LHCN-M2 (cell line): ENCODE data around the gene KCNH1.

GRCh38 chr1:208227381-208227735, 16.8 kb downstream of the PLXNA2 start:
- RAMPAGE, long total RNA: no peak

- RAMPAGE, long total RNA: no peak
Measured at GRCh38 chr1:208238853-208239440, 5.2 kb downstream of the PLXNA2 start.

- RAMPAGE, long total RNA: no peak
Measured at GRCh38 chr1:208487878-208488286, 243.7 kb upstream of the PLXNA2 start.

DNA sequence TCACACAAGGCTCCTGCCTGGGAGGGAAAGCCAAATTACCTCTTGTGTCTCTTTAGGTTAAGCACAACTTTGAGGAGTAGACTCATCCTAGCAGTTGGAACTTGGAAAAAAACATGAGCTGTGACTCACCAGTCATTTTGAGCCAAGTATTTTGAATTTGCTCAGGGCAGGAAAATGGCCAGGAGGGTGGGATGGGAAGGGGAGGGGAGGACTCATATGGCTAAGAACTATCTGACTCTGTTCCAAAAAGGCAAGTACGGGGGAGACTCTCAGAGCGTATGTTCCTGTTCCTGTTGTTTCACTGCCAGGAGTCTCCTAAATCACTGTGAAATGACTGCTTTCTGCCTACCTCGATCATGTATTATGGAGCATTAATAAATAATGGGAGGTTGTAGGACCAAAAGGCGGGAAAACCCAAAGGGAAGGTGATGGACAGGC, 214.3 kb upstream of the CAMK1G start:
- RAMPAGE, long total RNA: no peak

DNA sequence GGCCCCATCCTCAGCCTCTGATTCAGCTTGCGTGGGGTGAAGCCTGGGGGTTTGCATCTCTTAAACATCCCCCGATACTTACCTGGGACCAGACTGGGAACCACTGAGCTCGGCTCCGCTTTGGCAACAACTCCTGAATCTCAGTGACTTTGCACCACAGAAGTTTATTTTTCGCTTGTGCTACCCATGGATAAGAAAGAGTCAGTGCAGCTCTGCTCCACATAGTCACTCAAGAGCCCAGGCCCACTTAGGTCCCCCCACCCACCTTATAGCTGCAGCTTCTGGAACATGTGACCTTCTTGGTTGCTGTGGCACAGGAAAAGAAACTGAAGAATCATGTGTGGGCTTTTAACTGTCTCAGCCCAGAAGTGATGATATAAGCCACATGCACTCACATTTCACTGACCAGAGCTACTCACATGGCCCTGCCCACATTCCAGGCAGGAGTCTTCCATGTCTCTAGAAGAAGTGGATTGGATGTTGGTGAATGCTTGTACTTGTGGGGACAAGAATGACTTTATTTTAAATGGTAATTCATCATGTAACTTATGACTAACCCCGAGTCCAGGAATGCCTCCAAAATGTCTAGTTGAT, 16.0 kb upstream of the CAMK1G start:
- RAMPAGE, long total RNA: no peak

DNA sequence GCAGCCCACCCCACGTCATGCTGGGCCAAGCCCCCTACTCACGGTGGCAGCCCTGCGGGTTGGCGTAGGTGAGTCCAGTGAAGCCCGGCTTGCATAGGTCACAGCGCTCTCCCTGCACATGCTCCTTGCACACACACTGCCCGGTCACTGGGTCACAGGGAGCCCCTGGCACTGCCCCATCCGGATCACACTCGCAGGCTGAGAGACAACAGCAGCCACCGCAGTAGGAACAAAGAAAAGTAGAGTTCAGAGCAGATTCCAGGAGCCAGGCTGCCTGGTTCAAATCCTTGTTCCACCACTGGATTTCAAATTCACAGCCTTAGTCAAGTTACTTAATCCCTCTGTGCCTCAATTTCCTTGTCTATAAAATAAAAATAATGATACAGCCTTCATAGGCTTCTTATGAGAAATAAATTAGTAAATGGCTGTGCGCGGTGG, 24.2 kb downstream of the LAMB3 start:
- RAMPAGE, long total RNA: no peak

DNA sequence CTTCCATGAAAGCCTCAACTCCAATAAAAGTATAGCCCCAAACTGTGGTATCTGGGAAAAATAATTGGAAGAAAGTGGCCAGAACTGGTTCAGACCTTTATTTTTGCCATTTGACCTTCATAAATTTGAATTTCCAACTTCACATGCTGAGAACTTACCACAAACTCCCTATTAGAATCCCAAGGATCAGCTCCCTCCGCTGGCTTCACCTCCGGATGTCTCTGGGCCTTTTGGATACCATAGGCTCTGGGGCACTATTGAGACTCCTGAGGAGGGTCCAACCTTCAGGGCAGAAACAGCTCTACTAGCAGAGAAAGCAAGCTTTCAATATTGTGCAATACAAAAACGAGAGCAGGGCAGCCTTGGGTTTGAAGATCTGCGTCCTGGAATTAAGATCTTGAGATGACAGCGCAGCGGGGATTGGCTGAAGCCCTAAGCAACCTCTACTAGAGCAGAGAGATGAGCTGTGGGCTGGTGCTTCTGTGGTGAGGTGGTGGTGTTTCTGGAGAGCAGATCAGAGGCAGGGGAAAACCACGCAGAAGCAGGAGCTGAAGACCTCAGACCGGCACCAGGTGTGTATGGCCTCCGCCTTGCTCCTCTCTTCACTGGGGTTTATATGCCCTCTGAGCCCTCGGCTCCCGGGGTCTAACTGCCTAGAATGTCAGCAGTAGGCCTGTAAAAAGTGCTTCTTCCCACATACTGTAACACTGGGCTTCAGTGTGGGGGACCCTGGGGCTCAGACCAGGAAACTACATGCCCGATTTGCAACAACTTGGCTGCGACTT, 12.4 kb downstream of the TRAF3IP3 start:
- RAMPAGE, long total RNA: no peak

DNA sequence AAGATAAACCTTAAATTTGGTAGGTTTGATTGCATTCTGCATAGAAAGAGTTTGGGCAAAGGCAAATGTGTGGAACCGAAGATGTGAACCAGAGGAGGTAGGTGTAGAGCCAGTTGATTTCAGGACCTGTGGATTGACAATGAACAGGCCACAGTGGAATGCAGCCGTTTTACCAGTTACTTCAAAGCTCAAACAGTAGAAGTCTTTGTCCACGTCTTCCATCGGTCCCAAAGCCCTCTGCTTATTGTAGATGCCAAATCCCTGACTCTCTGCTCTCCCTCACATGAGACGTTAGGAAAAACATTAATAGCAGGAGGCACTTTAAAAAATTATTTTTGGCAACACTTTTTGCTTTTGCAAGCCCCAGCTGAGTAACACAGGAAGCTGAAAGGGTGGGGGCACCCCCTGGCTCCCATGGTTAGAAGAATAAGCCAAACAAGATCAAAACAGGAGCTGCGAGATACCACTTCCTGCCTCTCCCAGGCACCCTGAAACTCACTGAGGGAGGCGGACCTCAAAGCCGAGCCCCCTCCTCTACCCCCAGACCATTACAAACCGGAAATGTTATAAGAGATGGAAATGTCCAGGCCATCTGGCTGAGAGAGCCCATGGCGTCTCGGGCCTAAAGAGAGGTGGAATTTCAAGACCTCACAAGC, 13.4 kb downstream of the TRAF3IP3 start:
- RAMPAGE, long total RNA: no peak

- RAMPAGE, long total RNA: no peak
Measured at GRCh38 chr1:209801013-209801797, 4.7 kb downstream of the IRF6 start.

- RAMPAGE, long total RNA: no peak
Measured at GRCh38 chr1:209804185-209804672, 1.7 kb downstream of the IRF6 start.

GRCh38 chr1:209884623-209885275, 53.3 kb upstream of the SYT14 start:
- RAMPAGE, long total RNA: no peak

GRCh38 chr1:210366560-210367236, 38.0 kb downstream of the HHAT start:
- RAMPAGE, long total RNA: no peak

DNA sequence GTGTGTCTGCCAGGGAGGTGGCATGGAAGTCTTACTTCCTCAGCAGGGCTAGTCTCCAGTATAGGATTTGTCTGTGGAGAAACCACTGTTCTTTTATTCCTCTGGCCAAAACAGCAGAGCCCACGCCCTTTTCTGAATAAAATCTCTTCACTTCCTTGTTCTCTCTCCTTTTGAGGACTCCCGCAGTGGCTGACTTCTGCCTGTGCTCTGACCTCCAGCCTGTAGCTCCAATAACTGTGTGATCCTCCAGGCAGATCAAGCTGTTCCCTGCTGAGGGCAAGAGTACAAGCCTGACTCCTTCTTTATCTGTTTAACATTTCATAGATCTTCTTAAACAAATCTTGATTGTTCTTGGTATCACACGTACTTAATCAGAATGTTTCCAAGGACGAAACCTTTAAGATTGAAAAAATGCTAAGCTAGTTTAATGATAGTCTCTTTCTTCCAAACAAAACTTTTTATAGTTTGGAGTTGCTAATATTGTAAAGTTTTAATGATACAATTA, 90.7 kb downstream of the HHAT start:
- RAMPAGE, long total RNA: no peak

DNA sequence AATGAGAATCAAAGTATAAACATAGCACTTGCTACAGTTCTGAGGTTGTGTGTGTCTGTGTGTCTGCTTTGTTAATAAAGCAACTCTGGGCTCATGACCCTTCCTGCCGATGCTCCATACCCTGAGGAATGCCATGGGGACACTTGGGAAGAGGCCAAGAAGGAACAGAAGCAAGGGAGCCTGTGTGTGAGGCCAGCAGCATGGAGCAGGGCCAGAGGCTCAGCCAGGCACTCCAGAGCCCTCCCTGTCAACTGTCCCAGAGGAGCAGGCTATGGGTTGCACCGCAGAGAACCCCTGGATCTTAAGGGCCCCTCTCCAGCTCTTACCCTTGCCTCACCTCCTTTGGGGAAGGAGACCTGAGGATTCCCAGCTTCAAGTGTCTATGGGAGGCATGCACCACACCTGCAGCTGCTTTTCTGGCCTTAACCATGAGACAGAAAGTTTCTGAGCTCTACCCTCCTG, 353.6 kb downstream of the HHAT start:
- RAMPAGE, long total RNA: no peak

- RAMPAGE, long total RNA: no peak
Measured at GRCh38 chr1:211133193-211134578, at the start of gene KCNH1. Gene KCNH1, minus strand, starts transcription at chr1:211134148.

DNA sequence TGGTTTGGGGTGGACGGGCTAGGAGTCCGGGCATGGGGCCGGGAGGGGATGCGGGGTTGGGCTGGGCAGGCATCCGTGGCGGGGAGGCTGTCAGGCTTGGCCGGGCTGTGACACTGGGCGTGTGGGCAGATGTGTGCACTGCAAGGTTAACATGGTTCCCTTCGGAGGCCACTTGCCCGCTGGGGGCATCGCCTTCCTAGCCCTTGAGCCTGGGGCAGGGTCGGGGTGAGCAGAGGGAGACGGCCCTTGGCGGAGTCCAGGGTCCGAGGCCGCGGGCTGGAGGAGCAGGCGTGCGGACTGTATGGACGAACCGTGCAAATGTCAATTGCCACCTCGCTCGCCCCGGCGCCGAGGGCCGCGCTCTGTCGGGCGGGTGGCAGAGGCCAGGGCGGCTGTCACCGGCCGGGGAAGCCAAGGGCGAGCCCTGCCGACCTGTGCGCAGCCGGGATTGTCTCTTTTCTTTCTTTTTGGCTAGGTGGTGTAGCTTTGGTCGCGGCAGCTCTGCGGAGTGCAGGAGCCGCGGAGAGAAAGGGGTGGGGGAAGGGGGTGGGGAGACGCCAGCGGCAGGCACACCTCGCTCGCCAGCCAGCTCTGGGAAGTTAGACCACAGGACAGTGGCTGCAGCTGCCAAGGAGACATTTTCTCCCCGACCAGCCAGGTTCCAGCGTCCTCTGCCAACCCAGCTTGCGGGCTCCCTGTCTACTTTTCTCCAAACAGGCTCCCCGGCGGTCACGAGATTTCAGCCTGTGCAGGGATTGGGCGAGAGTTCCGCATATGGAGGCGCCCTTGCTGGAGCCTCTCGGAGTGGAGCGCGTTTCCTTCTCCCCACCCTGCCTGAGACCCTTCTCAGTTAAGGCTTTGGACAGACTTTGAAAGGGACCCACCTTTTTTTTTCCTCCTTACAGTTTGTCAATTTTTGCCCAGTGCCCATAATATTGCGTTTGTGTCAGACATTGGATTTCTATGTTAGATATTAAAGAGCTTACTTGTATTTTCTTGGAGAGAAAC, 1.4 kb downstream of the RCOR3 start:
- RAMPAGE, long total RNA: no peak

DNA sequence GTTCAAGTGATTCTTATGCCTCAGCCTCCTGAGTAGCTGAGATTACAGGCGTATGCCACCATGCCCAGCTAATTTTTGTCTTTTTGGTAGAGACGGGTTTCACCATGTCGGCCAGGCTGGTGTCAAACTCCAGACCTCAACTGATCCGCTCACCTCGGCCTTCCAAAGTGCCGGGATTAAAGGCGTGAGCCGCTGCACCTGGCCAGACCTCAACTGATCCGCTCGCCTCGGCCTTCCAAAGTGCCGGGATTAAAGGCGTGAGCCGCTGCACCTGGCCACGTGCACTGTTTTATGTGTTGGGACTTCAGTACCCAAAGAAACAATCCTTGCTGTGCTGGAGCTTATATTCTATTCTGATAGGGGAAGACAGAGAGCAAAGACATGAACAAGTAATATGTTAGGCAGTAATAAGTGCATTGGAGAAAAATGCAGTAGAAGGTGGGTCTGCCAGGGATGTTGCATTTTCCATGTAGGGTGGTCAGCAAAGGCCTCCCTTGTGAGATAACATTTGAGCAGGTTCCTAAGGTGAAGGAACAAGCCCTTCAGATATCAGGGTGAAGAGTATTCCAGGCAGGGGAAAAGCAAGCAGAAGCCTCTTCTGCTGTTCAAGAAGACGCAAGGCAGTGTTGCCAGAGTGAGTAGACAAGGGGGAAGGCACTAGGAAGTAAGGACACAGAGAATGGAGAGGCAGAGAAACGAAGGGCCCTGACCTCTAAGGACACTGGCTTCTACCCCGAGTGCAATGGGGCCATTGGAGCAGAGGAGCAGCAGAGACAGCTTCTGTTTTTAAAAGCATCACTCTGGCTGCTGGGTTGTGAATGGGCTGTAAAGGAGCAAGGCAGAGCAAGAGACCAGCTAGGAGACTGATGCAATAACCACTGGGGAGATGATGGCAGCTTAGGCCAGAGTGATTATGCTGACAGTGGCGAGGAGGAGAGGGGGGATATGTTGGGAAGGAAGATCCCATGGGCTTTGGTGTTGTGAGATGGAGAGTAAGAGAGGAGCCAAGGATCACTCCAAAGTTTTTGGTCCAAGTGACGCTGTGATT, 10.4 kb downstream of the TRAF5 start:
- RAMPAGE, long total RNA: no peak

- RAMPAGE, long total RNA: no peak
Measured at GRCh38 chr1:211345675-211346099, 19.1 kb downstream of the TRAF5 start.

GRCh38 chr1:211415988-211416690, 75.8 kb downstream of the RD3 start:
- RAMPAGE, long total RNA: no peak

DNA sequence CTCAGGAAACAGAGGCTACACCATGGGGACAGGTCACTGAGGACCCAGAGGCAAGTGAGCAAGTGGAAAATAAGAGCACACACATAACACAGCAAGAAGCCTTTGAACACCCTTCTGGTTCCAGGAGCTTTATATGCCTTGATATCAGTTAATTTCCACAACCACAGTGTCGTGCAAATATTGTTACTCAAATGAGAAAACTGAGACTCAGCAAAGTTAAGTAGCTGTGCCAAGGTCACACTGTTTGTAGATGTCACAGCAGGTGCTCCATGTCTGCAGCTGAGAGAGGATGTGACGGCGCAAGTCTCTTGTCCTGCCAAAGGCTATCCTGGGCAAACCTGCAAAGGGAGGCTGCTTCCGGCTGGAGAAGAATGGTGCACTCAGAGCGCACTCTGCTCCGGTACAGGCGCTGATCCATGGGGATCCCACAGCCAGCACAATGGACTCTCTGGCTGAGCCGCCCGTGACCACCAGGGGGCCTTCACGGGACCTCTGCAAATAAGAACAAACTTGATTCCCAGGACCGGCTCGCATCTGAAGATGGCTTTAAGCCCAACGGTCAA, 22.1 kb downstream of the RD3 start:
- RAMPAGE, long total RNA: no peak